Tibial nerve (tissue), 3 donors: ENCODE measurements around the gene ZNF142.

- PRO-cap = no peak
- RAMPAGE, long total RNA, 3 experiments = no peak in any of the 3 experiments
Observed at GRCh38 chr2:218270628-218271038, 314 bp downstream of the PNKD start.

GRCh38 chr2:218275170-218275928 is 5.0 kb downstream of the PNKD start:
- PRO-cap = no peak
- RAMPAGE, long total RNA, 3 experiments = no peak in any of the 3 experiments

GRCh38 chr2:218278544-218278910 is 8.2 kb downstream of the PNKD start:
- PRO-cap = no peak
- RAMPAGE, long total RNA, 3 experiments = no peak in any of the 3 experiments

DNA sequence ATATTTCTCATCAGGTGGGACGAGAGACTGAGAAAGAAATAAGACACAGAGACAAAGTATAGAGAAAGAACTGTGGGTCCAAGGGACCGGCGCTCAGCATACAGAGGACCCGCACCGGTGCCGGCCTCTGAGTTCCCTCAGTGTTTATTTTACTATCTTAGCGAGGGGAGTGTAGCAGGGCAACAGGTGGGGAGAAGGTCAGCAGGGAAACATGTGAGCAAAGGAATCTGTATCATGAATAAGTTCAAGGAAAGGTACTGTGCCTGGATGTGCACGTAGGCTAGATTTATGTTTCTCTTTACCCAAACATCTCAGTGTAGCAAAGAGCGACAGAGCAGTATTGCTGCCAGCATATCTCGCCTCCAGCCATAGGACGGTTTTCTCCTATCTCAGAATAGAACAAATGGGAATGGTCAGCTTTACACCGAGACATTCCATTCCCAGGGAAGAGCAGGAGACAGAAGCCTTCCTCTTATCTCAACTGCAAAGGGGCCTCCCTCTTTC is 19.0 kb upstream of the TMBIM1 start:
- PRO-cap = no peak
- RAMPAGE, long total RNA, 3 experiments = no peak in any of the 3 experiments

DNA sequence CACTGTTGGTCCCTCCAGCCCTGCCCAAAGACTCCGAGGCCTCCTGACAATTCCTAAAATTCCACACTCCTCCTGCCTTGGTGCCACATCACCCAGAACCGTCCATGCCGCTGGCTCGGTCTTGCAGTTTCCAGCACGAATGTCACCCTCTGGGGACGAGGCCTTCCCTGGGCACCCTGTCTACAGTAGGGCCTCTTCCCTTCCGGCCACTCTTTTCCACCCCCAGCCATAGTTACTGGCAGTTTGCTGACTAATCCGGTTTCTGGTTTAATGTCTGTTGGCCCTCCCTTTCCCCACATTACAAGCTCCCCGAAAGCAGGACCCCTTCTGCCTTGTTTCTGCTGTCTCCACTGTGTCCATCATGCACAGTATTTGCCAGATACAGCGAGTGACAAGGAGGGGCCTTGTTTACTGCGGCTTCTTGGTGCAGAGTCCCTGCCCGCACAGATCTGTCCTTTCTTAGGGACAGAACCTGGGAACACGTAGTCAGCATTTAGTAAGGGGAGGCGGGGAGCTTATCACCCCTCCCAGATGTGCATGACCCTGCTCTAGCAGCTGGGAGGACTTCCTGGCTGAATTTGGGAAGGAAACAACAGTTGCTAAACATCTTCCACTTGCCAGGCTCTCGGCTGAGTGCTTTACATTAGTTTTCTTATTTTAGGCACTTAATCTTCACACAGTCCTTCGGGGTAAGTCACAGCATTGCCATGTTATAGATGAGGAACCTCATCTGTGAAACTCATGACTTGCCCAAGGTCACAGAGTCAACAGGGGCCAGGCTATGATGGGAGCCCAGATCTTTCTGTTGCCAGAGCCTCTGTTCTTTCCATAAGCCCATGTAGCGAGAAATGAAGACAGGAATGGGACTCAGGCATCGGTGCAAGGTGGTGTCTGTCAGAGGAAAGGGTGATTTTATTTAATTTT is 23.5 kb upstream of the CATIP start:
- PRO-cap = no peak
- RAMPAGE, long total RNA, 3 experiments = no peak in any of the 3 experiments

DNA sequence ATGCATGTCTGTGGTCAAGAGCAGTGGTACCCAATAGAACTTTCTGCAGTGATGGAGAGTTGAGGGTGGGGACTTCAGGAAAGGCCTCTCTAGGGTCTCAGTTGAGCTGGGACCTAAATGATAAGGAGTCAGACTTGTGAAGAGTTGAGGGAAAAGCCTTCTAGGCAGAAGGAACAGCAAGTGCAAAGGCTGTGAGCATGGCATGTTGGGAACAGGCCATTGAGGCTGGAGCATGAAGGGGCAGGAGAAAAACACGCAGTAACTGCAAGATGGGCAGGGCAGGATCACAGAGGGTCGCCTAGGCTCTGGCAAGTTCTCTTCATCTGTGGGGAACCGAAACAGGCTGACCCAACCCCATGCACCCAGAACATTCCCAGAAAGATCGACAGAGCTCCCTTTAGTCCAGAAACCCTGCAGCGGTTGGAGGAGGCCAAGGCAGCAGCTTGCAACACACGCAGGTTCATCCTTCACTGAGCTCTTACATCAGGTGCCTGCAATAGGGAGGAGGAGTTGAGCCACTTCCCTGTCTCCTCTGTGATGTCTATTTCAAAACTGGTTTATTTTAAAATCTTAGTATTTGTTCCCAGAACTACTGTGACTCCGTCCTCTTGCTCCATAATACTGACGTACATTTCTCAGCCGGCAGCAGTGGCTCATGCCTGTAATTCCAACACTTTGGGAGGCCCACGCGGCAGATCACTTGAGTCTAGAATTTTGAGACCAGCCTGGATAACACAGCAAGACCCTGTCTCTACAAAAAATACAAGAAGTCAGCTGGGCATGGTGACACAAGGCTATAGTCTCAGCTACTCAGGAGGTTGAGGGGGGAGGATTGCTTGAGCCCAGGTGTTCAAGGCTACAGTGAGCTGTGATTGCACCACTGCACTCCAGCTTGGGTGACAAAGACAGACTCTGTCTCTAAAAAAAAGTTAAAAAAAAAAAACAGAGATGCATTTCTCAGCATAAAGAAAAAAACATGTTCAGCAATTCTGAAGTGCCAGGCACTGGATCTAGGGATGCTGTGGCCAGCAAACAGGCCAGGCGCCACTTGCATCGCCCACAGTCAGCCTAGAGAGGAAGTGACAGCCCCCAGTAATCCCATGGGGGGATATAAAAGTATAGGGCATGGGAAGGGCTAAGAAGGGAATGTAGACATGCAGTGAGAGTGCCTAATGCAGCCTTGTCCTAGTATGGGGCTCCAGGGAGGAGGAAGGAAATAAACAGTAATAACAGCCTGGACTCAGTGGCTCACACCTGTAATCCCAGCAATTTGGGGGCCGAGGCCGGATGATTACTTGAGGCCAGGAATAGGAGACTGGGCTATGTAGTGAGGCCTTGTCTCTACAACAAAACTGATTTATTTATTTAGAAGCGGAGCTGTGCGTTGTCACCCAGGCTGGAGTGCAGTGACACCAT is 11.4 kb upstream of the SLC11A1 start:
- PRO-cap = unidirectional peak, minus-strand start at position 325 of the sequence
- RAMPAGE, long total RNA, 3 experiments = no peak in any of the 3 experiments

DNA sequence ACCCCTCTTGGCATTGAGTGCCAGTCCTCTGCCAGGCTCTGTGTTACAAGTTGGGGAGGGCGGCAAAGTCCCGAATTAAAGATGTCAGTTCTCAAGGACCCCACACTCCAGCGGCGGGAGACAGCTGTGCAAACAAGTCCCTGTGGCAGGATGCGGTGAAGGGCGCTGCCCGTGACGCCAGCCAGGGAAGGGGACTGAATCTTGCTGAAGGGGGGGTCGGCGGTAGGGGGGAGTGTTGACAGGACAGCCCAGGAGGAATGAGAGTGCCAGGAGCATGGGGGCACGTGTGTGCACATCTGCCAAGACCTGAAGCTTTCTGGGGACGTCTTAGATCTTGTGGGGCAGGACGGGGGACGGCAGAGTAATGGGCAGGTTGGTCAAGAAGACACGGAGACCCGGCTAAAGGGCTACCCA is 2.9 kb upstream of the CTDSP1 start:
- PRO-cap = bidirectional peak, plus-strand start at position 330 of the sequence, minus-strand start at position 115 of the sequence
- RAMPAGE, long total RNA, 3 experiments = no peak in any of the 3 experiments

DNA sequence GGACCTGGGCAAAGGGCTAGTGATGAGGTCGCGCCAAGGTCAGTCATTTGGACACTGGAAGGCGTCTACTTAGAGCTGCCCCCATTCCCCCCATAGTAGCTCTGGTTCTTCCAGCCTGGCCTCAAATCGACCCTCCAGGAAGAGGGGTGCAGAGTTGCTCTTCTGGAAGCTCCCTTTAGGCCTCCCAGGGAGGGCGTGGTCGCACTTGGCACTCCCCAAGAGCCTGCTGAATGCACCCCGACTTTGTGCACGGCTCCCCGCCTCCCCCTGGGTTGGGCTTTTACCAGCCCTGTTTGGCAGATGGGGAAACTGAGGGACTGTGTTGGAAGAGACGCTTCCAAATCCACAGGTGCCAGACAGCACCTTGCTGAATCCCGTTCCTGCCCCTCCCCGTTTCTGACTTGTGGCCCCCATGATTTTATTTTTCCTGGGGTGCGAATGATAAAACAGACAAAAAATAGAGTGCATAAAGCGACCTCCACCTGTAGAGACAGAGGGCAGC is 2.4 kb upstream of the CTDSP1 start:
- PRO-cap = no peak
- RAMPAGE, long total RNA, 3 experiments = no peak in any of the 3 experiments

- PRO-cap = bidirectional peak, plus-strand start at chr2:218397825, minus-strand start at chr2:218397797; bidirectional peak, plus-strand start at chr2:218398233, minus-strand start at chr2:218398133
- RAMPAGE, long total RNA, 3 experiments = no peak in any of the 3 experiments
Observed at GRCh38 chr2:218397713-218398280, 1.9 kb upstream of the CTDSP1 start.

DNA sequence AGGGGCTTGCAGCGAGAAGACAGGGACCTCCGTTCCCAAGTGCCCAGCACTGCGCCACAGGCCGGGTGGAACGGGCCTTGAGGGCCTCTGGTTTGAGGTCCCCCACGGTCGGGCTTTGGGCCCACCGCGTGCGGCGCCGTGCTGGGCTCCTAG is 932 bp upstream of the CTDSP1 start:
- PRO-cap = no peak
- RAMPAGE, long total RNA, 3 experiments = no peak in any of the 3 experiments

DNA sequence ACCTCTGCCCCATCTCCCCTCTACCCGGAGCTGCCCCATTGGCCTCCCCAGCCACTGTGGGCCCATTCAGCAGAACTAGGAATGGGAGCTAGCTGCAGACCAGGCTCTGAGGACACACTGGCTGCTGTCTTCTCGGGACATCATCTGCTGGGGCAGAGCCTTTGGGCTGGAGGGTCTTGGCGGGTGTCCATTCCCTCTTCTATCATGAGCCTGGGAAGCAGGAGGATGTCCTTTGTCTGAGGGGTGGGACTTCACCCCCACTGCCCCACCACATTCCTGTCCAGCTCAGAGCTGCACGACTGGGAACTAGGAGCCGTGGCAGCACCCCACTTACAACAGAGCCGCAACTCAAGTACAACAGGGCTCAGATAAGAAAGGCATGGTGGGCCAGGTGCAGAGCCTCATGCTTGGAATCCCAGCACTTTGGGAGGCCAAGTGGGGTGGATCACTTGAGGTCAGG is 870 bp downstream of the VIL1 start:
- PRO-cap = no peak
- RAMPAGE, long total RNA, 3 experiments = no peak in any of the 3 experiments

DNA sequence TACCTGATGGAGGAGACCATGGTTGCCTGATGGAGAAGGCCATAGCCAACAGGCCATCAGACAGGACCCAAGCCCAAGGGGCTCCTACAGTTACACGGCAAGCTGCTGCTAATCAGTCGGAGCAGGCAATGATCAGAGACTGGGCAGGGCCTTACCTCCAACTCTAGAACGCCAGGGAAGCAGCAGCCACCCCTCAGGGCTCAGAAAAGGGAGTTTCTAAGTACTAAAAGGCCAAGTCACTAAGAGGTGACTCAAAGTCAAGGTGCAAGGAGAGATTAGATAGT is 3.4 kb downstream of the VIL1 start:
- PRO-cap = no peak
- RAMPAGE, long total RNA, 3 experiments = no peak in any of the 3 experiments

GRCh38 chr2:218422693-218422969 is 3.7 kb downstream of the VIL1 start:
- PRO-cap = no peak
- RAMPAGE, long total RNA, 3 experiments = no peak in any of the 3 experiments

DNA sequence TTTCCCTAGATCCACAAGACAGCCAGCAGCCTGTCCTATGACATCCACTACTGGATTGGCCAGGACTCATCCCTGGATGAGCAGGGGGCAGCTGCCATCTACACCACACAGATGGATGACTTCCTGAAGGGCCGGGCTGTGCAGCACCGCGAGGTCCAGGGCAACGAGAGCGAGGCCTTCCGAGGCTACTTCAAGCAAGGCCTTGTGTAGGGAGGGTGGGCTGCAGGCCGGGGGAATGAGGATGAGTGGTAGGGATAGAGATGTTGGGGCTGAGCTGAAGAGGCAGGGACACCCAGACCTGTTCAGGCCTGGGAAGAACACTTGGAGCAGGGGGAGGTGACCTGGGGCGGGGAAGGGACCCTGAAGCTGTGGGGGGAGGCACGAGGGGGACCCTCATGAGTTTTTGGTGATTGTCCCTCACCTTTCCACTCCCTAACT is 6.7 kb downstream of the VIL1 start:
- PRO-cap = no peak
- RAMPAGE, long total RNA, 3 experiments = no peak in any of the 3 experiments

DNA sequence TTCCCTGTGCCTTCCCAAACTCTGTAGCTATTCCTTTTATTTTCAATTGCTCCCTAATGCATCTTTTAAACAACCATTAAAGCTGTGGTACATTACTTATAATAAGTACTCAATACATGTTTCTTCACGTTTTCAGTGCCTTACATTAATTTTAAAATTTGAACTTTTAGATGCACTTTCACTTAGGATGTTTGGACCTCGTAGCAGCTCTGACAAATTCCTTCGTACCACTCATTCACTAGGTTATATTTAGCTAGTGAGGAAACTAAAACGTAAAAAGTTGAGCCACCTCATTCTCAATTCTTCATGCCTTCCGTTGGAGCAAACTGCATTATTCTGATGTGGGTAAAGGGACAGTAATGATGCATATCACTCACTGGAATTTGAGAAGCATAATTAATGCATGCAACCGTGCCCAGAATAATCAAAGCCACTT is 2.1 kb downstream of the CNOT9 start:
- PRO-cap = no peak
- RAMPAGE, long total RNA, 3 experiments = no peak in any of the 3 experiments

DNA sequence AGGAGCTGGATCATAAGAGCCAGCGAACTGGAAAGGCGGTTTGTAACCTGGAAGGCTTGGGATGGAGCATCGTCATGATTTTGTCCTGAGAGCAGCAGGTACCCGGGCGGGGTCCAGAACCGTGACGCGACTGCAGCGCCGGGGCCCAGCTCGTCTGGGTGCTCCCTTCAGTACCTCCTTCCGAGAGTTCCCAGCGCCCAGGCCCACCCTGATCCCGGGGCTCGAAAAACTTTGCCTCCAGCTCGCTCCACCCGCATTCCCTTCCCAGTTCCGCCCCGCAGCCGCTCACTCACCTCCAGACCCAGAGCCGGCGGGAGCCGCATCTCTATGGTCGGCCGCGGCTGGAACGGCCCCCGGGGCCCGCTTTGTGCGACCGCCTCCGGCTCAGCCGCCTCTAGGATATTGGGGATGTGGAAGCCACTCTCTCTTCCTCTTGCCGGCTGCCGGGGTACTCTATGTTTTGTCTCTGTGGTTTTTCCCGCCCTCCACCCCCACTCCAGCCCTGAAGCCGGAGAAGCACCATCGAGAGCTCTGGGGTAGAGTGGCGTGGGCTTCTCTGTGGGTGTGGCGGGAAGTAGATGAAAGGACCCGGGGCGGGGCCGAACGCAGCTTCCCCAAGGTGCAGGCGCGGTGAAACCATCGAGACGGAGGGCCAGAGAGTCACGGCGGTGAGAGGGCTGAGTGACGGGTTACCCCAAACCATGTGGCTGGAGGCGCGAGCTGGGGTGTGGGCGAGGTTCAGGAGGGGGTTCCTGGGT is at the start of gene ZNF142:
Gene ZNF142, minus strand, starts transcription at position 548 of the 758 bp plus-strand sequence.
- PRO-cap = bidirectional peak, plus-strand start at position 647 of the sequence, minus-strand start at position 548 of the sequence
- RAMPAGE, long total RNA, 3 experiments = start-site peak on the plus strand in 3 of 3 experiments, centred at positions 642 to 651 of the sequence, 35 to 97 reads per replicate; start-site peak on the minus strand in 2 of 3 experiments, centred at positions 340 to 475 of the sequence, 16 to 35 reads per replicate

GRCh38 chr2:218659834-218660286 is 377 bp downstream of the BCS1L start:
- PRO-cap = no peak
- RAMPAGE, long total RNA, 3 experiments = no peak in any of the 3 experiments

GRCh38 chr2:218661228-218662211 is 2.0 kb downstream of the BCS1L start:
- PRO-cap = no peak
- RAMPAGE, long total RNA, 3 experiments = no peak in any of the 3 experiments

- PRO-cap = no peak
- RAMPAGE, long total RNA, 3 experiments = no peak in any of the 3 experiments
Observed at GRCh38 chr2:218831492-218832118, 28.0 kb upstream of the WNT6 start.

DNA sequence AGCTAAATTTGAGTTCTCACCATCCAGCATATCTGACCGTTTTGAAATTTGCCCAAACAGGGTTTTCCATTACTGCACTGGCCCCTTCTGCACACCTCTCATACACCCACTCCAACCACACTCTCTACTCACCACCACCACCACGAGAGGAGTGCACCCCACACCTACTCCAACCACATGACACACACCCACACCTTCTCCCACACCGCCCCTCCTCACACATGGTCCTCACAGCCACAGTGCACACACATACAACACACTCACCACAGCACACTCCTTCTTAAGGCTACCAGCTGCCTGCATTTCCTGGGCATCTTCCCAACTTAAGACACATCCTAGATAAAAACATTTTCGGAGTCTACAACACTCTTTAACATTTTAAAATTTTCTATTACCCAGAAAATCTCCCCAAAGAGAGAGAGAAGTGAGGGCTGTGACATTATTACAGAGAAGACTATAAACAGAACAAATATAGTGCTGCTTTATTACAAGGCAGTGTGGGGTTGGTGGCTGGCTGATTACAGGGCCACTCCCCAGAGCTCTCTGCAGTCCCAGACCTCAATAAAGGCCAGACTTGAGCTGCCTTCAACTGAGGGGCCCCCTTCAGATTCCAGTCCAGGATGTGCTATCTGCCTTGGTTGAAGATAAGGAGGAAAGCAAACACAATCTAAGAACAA is 36.1 kb downstream of the NHEJ1 start:
- PRO-cap = no peak
- RAMPAGE, long total RNA, 3 experiments = no peak in any of the 3 experiments